ENCODE measurements around the gene TMEM38B.

GRCh38 chr9:101326426-101326622, 58.5 kb downstream of the BAAT start:
- RRBS: no CpG with 5 or more reads among the region's 2 CpGs

DNA sequence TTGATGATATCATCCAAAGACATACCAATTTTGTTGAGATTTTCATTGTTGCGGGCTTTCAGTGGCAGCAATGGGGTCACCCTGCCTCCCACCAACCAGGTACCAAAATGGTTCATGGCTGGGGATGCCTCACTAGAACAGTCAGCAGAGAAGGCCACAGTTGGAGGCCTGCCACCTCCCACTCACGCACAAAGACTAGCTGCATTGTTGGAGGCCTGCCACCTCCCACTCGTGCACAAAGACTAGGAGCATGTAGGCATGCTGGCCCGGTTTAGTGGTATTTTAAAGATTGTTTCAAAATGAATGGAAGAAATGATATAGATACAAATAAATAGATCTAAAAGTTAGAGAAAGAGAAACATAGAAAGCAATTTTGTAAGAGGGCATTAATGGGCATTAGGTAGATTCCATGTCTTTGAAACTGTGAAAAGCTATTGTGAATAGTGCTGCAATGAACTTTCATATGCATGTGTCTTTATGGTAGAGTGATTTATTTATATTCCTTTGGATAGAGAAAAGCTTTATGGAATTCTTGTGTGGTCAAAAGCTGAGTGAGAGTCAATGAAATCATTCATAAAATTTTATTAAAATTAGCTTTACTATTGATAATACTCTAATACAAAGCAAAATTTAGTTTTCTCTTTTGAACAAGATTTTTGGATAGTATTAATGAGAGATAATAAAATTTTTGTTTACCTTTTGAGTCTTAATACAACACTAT, 8.2 kb downstream of the BAAT start:
- RRBS: no CpG with 5 or more reads among the region's 4 CpGs

DNA sequence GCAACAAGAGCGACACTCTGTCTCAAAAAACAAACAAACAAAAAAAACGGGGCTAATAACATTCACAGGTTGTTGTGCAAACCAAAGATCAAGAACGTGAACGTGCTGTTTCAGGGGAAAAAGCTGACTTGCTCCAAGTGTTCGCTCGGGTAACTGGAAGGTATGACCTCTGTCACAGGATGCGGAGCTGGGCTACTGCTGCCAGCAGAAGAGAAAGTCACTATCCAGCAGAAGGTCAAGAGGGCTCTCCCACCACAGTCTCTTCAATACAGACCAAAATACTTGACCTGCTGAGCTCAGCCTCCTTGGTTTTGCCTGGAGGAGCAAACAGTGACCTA, 59.7 kb downstream of the ABCA1 start:
- RRBS: no CpG with 5 or more reads among the region's 7 CpGs

- RRBS: no CpG with 5 or more reads among the region's 7 CpGs
Observed at GRCh38 chr9:104901442-104901988, 26.4 kb downstream of the ABCA1 start.

GRCh38 chr9:104907236-104907708, 20.7 kb downstream of the ABCA1 start:
- RRBS: no CpG with 5 or more reads among the region's 4 CpGs

- RRBS: no CpG with 5 or more reads among the region's 3 CpGs
Observed at GRCh38 chr9:104912531-104913425, 15.2 kb downstream of the ABCA1 start.

DNA sequence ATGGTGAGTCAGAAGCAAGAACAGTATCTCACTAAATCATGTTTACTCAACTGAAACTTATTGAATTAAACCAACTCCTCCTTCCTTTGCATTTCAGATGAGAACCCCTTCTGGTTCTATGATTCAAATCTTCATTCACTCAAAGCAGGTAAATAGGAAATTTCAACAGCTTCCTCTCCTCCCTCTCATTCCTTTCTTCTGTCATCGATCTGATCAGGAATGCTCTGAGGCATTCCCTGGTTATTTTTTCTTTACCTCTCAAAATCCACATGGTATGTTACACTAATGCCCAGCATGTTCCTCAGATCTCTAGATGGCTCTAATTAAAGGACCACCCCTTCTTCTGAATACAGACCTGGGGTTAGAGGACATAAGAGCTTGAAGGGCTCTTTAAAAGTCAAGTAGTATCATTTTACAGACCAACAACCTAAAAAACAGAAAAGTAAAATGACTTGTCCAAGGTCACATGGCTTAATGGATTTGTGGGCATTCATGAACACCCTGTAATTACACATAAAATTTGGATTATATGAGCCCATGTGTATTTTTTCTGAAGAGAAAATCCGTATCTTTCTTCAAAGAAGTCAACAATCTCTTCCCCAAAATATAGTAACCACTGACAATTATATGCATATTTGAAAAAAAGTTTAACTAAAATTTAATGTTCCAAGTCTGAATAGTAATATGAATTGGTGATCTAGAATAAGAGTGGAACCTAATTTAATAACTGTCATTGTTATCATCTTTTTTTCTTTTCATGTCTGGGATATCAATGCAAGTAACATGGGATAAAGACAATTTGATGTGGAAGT, 8.1 kb downstream of the ABCA1 start:
- RRBS: no CpG with 5 or more reads among the region's 2 CpGs

GRCh38 chr9:105064099-105065427, 136.6 kb upstream of the ABCA1 start:
- RRBS: no CpG with 5 or more reads among the region's 16 CpGs

- RRBS: no CpG with 5 or more reads among the region's 5 CpGs
Observed at GRCh38 chr9:105508398-105508868, 49.5 kb upstream of the FKTN start.

- RRBS: no CpG with 5 or more reads among the region's 2 CpGs
Observed at GRCh38 chr9:105570346-105571044, 12.6 kb downstream of the FKTN start.

GRCh38 chr9:105694290-105695335, at the start of gene TMEM38B:
TMEM38B (plus strand) TSS chr9:105694541.
- RRBS: 1% methylated on average over 22 of the region's 98 CpGs

- RRBS: no CpG with 5 or more reads among the region's 2 CpGs
Observed at GRCh38 chr9:106797250-106797698, 65.7 kb upstream of the ZNF462 start.

GRCh38 chr9:106876400-106876863, 13.5 kb downstream of the ZNF462 start:
- RRBS: no CpG with 5 or more reads among the region's 3 CpGs

DNA sequence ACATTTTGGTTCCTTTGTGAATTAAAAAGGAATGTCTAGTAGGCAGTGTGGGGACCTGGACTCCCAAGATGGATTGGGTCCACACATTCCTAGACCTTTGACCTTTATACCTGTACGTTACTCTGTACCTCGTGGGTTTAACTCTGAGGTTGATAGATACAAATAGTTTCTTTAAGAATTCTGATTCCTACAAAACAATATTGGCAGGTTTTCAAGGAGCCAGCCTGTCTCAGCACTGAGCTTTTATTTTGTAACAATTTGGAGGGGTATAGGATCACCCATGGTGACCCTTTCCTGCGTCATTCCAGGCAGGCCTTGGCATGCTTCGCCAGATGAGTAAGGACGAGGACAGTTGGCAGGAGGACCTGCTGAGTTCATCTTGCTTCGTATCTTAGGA, 17.8 kb downstream of the ZNF462 start:
- RRBS: no CpG with 5 or more reads among the region's 6 CpGs

GRCh38 chr9:107176829-107177196, 106.3 kb upstream of the RAD23B start:
- RRBS: no CpG with 5 or more reads among the region's 3 CpGs

DNA sequence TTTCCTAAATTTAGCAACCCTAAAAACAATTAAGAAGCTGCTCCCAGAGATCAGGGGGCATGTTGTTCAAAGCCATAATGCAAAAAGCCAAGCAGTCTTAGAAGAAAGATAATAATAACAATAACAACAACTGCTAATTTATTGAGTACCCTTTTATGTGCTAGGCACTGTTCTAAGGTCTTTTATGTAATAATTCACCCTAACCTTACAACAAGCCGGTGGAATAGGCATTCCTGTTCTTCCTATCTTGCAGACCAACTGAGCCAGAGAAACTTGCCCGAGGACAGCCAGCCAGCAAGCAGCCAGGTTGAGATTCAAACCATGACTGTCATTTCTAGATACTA, 90.7 kb upstream of the RAD23B start:
- RRBS: no CpG with 5 or more reads among the region's 2 CpGs

GRCh38 chr9:107273563-107273970, 9.5 kb upstream of the RAD23B start:
- RRBS: no CpG with 5 or more reads among the region's 4 CpGs

DNA sequence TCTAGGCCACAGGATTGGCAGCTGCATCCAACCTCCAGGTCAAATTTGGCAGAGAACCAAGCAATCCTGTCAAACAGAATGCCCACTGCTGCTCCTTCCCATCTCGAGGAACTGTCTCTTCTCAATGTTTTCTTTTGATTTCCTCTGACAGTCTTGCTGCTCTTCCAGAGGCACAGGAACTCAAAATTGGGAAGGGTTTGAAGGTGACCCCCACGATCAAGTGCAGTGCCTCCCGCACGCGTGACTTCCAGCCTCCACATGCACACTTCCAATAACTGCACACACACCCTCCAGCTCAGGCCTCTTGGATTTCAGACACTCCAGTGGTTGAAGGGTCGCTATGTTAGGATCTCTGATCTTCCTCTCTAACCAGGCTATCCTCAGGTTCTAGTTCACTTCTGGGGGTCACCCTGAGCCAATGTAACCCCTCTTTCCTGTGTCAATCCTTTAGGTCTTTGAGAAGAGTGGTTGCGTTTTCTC, 55.4 kb downstream of the RAD23B start:
- RRBS: no CpG with 5 or more reads among the region's 7 CpGs

DNA sequence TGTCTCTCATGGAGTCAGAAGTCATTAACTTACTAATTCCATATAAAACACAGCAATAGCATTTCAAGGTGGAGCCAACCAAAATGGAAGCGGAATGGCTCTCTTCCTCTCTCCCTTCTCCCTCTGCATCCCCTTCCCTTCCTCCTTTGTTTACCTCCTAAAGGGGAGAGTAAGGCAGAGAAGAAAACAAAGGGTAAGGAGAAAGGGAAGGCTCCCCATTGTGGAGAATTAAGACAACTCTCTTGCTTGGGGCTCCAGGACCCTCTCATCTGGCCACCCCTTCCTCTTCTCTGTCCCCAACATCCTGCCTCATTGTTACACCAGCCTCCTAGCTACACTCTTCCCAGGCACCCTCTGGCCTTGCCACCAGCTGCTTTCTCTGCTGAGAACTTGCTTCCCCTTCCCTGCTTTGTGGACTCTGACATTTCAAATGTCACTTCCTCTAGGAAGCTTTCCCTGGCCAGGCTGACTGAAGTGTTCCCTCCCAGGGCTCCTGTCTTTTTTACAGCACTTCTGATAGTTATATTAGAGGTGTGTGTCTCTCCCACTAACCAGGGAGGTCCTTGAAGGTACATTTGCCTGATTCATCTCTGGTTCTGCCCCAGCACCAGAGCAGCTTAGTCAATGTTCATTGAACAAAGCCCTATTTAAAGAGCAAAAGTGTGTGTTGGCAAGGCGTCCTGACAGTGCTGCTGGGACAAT, 193.9 kb upstream of the KLF4 start:
- RRBS: no CpG with 5 or more reads among the region's 2 CpGs

Data from Jurkat, Clone E6-1 (cell line).